Vein endothelial cell (primary cell): Measurements from ENCODE around the genes POPDC2 and GOLGB1.

DNA sequence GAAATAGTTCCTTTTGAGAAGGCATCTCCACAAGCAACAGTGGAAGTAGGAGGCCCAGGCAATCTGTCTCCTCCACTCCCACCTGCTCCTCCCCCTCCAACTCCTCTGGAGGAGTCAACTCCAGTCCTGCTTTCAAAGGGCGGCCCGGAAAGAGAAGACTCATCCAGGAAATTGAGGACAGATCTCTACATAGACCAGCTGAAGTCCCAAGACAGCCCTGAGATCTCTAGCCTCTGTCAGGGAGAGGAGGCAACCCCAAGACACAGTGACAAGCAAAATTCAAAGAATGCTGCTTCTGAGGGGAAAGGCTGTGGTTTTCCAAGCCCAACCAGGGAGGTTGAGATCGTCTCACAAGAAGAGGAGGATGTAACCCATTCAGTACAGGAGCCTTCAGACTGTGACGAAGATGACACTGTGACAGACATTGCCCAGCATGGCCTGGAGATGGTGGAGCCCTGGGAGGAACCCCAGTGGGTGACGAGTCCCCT is 49.2 kb downstream of the TMEM39A start:
- CAGE, long polyA plus RNA: no peak

DNA sequence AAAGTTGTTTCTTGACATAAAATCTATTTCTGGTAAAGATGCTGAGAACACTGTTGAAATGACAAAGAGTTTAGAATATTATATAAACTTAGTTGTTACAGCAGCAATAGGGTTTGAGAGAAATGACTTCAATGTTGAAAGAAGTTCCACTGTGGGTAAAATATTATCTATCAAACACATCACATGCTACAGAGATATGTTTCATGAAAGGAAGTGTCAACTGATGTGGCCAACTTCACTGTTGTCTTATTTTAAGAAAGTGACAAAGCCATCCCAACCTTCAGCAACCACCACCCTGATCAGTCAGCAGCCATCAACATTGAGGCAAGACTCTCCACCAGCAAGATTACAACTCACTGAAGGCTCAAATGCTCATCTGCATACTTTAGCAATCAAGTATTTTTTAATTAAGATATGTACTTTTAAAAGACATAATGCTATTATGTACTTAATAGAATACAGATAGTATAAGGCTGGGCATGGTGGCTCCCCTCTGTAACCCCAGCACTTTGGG is 20.2 kb downstream of the TMEM39A start:
- CAGE, long polyA plus RNA: no peak

DNA sequence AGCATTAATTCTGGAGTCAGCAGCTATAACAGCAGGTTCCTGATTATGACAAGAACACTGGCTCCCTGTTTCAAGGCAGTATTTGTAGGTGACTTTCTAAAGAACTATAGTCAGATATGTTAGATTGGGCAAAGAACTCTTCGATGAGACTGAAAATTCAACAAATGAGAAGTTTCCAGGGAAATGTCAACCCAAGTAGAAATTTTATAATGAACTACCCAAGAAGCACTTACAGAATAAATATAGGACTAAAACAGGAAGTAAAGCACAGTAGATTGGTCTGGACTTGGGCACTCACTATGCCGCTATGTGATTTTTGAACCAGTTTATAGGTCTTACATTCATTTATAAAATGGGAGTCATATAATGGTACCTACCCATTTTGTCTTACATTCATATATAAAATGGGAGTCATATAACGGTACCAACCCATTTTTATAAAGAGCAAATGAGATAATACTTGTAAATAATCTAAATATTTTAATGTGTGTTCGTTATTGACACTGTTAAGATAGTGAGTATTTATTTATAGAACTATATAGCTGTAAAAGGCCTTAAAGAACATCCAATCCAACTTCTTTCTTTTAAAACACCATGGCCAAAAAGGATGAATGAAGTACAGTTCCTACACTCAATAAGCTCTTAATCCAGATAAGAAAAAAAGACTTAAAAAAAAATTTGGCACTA is 7.6 kb downstream of the TMEM39A start:
- CAGE, long polyA plus RNA: no peak

GRCh38 chr3:119660355-119661307 is at the start of gene POPDC2:
POPDC2 (minus strand) TSS chr3:119660589.
- CAGE, long polyA plus RNA: no peak

DNA sequence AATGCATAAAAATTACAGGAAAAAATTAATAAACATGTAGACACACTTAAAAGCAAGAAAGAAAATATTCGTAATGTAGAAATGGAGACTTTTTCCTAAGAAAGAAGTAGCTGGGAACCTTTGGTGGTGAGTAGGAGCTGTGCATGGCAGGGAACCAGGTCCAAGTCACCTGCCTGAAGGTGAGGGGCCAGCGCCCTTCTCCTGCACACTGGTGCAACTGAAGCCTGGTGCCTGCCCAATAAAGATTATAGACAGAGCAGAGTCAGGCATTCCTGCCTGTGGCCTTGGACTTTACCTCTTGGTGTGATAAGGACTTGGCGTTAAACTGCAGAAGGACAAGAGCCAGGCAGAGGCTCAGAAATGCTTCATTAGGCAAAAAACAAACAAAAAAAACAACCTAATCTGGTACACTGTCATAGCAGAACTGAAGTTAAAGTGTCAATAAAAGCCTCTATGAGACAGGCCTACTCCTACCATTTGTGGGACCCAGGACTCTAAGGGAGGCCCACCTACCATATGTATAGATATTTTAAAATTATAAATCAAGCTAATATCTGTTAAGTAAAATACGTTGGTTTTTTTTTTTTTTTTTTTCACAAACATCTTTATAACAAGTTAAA is 14.3 kb downstream of the CFAP91 start:
- CAGE, long polyA plus RNA: no peak

GRCh38 chr3:120170257-120170699 is 76.0 kb upstream of the GSK3B start:
- CAGE, long polyA plus RNA: no peak

DNA sequence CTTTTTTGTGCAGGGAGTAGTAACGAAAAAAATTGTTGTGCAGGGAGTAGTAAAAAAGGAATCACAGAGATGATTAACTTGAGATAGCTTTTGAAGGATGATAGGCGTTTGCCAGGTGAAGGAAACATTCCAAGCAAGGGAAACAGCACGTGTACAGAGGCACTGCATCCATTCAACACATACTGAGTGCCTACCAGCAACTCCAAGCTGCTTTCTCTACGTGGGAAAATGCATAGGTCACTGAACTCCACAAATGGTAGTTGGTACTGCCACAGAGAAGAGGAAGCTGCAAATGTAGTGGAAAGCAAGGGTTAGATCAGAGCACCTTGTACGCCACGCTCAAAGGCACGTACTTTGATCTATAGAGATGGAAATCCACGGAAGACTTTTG is 1.1 kb downstream of the LRRC58 start:
- CAGE, long polyA plus RNA: no peak

GRCh38 chr3:120418254-120419418 is 32.2 kb downstream of the FSTL1 start:
- CAGE, long polyA plus RNA: no peak

DNA sequence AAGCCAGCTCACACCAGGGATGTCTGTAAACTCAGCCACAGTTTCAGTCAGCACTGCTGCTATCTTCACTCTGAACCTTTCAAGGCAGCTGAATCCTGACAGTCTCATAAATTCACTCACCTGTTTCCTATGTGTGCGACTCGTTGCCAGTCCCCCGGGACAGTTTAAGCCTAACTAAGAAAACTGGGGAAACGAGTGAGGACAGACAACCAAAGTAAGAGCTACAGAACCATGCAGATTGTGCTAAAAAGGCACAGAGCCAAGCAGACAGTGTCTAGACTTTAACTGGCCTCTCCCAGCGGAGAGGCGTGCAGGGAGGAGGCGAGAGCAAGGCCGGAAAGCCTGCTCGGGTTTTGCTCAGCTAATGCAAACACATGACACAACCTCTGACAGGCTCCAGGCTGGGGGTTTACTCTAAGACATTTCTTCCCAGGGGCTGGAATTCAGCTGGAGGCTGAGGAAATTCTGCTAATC is 11.9 kb downstream of the FSTL1 start:
- CAGE, long polyA plus RNA: no peak

DNA sequence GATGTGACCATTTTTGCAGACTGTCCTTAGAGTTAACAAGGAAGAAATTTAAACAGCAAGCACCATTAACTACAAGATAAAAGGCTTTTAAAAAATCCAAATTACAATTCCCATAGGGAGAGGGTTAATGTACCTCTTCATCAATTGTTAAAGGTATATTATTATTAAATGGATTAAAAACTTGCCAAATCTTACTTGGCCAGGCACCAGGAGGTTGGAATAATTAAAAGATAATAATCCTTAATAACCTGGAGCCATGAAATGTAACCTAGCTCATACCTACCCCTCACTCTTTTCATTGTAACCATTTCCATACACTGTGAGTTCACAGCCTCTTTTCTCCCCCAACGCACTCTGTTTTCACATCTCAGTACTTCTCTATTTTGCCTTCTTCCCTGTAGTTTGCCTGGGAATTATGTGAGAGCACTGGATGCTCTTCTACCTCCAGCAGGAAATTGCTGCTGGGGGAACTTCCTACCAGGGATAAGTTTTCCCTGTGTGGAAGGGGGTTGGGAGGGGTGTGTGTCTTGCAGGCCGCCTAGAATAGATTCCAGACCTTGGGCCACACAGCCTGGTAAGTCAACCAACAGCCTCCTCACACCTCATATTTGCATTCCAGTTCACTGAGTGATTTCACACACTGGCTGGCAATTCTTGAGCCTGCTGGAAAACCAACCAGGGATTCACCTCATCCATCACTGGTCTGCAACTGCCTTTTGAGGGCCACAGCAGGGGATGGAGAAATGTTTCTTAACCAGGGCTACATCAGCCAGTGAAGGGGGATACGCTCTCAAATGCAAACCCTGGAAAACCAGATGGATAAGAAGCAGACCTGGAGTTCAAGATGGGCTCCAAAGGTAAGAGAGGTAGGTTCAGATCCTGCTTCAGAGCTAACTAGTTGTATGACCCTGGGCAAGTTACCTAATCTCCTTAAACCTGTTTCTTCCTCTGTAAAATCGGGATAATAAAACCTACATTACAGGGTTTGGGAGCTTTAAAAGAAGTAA is 2.2 kb downstream of the FSTL1 start:
- CAGE, long polyA plus RNA: no peak

- CAGE, long polyA plus RNA: no peak
Observed at GRCh38 chr3:120602094-120603258, 6.3 kb downstream of the NDUFB4 start.

DNA sequence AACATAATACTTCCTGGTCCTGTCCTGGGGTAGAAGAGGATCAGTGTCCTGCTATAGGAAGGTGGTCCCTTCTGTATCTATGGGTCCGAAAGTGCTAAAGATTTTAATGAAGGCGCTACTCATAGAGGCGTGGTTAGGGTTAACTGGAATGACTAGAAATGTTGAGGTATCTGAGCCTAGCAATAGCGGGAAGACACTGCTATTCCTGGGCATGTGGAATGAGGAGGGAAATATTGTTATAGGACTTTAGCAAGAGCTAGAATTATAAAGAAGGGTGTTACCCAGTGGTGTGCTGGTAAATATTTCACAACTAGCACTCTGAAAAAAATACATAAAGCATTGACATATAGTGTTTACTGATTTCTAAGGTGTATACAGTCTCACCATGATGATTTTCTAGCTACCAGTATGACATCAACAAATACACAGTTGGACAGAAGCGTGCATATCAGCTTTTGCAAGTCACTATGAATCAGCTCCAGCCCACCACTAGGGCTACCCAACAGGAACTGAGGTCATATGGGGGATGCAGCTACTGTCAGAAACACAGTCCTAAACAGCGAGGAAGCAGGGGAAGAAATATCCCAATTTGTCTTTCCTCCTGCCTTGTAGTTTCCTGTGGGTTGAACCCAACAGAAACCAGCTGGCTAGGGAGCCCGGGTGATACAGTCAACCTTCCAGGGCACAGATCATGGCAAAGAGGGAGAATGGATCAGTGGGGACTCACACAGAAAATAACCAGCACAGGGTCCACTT is 39.7 kb downstream of the HGD start:
- CAGE, long polyA plus RNA: no peak

DNA sequence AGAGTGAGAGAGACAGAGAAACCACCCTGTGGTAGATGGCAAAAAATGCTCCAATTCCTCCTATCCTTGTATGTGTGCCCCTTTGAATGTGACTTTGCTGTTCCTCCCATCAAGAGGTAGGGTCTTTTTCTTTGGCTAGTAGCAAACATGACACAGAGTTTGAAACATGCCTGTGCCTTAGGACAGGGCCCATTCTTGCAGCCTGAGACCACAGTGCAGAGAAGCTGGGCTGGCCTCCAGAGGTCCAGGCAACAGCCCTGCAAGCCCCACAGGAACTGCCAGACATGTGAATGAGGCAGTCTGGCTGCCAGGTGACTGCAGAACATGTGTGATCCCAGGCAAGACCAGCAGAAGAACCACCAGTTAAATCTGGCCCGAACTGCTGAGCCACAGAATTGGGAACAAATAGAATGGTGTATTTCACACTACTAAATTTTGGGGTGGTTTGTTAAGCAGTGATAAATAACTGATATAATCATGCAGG is 1.2 kb upstream of the HGD start:
- CAGE, long polyA plus RNA: no peak

- CAGE, long polyA plus RNA: no peak
Observed at GRCh38 chr3:120780834-120781603, 38.5 kb downstream of the GTF2E1 start.

GRCh38 chr3:121694622-121695298 is 34.1 kb upstream of the HCLS1 start:
- CAGE, long polyA plus RNA: no peak

DNA sequence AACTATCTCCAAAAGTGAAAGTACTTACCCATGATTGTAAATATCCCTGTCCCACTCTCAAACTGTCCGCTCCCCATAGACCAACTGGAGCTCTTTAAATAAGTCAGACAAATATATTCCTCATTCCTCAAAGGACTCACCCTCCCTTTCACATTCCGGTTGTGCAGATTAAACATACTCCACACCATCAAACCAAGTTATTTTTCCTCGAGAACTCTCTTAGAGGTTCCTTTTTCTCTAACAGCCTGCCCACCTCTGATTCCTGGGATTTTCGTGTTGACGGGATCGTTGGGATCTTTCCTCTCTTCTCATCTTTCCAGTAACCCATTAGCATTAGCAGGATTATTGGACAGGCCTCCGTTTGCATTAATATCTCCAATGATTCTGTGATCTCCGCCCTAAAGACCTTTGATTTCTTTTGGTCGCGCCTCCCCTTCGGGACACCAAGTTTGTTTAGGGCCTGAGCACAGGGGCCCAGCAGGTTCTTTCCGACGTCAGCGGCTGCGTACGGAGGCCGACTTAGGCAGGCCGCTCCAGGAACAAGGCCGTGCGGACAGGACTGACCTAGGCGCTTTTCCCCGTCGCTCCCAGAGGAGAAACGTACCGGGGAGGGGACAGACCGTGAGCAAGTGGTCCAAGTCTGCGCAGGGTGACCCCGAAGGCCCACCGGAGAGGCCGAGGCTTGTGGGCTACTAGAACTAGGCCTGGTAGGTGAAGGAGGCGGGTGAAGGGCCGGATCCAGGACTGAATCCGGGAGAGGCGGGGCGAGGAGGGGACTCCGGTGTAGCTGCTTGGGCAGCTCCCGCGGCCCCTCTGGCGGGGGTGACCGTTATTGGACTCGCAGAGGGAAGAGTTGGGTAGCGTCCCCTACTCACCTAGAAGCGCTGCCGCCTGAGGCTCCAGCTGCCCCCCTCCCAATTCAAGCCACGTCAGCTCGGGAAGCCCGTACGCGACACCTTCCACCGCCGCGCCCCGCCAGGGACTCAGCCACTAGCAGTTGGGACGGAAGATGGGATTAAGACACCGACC is at the start of gene GOLGB1:
TSS of gene GOLGB1 (minus strand) at position 985 of the 1,029 bp plus-strand sequence.
- CAGE, long polyA plus RNA: start-site peak on the minus strand centred at position 936 of the sequence, 63 bp wide, 101 and 21 reads in 2 replicates

DNA sequence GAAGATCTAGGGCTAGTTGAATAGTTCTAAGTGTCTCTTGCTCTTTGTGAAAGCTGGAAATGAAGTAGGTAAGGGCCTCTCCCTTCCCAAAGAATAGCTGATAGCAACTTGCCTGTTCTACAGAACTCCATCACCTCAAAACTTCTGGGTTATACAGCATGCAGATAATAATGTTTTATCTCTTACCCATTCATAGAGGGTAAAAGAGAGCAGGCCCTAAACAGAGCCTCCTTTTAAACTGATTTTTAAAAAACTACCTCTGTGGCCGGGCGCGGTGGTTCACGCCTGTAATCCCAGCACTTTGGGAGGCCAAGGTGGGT is 42.0 kb upstream of the GOLGB1 start:
- CAGE, long polyA plus RNA: no peak

DNA sequence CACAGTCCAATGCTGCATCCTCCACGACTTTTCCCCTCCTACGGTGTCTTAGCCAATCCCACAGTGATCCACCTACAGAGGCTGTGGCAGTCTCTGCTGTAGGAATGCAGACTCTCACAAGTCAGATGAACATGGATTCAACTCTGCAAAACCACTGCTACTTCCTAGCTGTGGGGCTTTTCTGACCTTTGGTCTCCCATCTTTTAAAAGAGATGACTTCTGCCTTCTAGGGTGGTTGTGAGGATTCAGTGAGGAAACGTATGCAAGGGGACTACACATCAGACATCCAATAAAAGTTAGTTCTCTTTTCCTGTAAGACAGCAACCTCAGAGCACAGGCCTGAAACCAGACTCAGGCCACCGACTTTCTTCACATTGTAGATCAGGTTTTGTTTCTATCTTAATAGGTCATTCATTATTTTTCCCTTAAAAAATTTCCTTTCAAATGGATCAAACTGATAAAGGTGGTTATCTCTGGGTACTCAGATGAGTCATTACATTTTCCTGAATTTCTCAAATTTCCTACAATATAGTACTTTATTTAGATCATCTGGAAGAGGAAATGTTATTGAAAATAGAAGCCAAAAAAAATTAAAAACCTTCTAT is 23.2 kb downstream of the ILDR1 start:
- CAGE, long polyA plus RNA: no peak

- CAGE, long polyA plus RNA: no peak
Observed at GRCh38 chr3:122004946-122005388, 17.1 kb downstream of the ILDR1 start.

DNA sequence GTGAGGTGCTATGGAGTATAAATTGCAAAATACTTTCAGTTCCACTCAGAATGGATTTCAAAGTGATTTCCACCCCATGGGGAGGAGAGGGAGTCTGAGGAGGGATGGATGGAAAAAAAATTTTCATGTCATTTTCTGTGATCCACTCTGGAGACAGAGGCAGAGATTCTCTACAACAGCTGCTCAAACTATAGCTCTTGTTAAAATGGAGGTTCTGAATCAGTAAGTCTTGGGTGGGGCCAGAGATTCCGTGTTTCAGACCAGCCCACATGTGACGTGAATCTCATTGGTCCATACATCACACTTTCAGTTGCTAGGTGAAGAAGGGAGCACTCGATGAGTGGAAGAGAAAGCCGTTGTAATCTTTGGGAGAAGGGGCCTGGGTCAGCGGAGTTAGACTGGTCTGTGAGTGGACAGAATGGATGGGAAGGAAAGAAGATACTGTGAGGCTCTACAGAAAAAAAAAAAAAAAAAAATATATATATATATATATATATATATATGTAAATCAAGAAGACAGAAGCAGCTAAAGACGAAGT is 45.9 kb downstream of the CD86 start:
- CAGE, long polyA plus RNA: no peak